Monocyte (primary cell): ENCODE measurements around a stretch of chr2.

- PRO-cap, 2 experiments, result no peak in any of the 2 experiments
These were observed 109.3 kb upstream of the AGAP1 start for GRCh38 chr2:235384280-235385266.

GRCh38 chr2:235406227-235406833 is 87.5 kb upstream of the AGAP1 start:
- PRO-cap, 2 experiments, result no peak in any of the 2 experiments

DNA sequence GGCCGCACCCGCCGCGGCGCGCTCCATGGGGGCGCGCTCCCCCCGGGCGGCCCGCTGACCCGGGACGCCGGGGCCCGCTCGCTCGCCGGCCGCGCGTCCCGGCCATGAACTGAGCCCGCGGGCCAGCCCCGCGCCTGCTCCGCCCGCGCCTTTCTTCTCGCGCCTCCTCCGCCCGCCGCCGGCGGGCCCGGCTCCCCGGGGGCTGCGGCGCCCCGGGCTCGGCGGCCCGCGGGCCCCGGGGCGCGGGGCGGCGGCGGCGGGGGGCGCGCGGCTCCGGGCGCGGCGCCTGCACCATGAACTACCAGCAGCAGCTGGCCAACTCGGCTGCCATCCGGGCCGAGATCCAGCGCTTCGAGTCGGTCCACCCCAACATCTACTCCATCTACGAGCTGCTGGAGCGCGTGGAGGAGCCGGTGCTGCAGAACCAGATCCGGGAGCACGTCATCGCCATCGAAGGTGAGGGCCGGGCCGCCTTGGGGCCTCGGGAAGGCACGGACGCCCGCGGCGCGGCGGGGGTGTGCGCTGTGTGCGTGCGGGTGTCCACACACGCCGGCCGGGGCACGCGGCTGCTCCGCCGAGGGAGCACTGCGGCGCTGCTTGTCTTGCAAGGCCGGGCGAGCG is 661 bp downstream of the AGAP1 start:
- PRO-cap, 2 experiments, result no peak in any of the 2 experiments

DNA sequence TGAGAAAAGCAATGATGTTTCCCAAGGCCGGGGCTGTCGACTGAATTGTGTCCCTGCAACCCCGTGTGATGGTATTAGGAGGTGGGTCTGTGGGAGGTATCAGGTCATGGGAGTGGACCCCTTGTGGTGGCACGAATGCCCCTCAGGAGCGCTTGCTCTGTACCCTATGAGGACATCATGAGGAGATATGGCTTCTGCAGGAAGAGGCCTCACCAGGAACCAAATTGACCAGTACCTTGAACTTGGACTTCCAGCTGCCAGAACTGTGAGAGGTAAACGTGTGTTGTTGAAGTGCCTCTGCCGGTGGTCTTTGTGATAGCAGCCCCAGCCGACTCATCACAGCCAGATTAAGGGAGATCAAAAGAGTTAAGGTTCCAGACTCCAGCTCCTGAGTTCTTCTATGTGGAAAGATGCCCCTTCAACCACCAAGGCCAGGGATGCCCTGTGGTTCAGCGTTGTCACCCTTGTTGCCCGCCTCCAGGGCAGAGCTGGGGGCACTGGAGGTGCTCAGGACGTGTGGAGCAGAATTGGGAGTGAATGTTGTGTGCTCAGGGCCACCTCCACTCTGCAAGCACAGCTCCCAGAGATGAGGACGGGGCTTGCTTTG is 103.0 kb downstream of the AGAP1 start:
- PRO-cap, 2 experiments, result no peak in any of the 2 experiments

GRCh38 chr2:235637897-235638449 is 144.1 kb downstream of the AGAP1 start:
- PRO-cap, 2 experiments, result no peak in any of the 2 experiments

DNA sequence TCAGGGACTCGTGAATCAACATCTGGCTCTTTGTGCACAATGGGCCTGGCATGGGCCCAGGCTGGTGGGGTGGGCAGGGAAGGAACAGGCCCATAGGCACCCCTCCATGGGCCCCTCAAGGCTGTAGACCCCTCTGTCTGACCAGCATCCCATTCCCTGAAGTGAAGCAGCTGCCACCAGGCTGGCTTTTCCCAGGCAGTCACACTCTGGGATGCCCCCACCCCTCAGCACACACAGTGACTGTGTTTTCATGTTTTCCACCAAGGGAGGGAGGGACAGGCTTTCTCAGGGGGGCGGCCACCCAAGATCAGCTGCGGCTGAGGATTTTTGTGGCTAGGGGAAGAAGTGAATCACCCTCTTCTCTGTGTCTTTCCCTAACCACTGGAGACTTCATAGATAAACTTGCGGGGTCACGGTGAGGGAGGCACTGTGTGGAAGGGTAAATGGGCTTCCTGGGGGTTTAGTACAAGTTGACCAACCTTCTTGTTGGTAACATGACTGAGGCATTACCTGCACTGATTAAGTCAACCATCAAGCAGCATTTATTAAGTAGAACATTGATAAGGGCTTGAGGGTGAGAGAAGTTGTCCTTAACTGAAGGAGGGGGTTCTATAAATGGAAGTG is 166.1 kb downstream of the AGAP1 start:
- PRO-cap, 2 experiments, result no peak in any of the 2 experiments

GRCh38 chr2:235669412-235670648 is 176.0 kb downstream of the AGAP1 start:
- PRO-cap, 2 experiments, result no peak in any of the 2 experiments

GRCh38 chr2:235747349-235748251 is 253.8 kb downstream of the AGAP1 start:
- PRO-cap, 2 experiments, result no peak in any of the 2 experiments

DNA sequence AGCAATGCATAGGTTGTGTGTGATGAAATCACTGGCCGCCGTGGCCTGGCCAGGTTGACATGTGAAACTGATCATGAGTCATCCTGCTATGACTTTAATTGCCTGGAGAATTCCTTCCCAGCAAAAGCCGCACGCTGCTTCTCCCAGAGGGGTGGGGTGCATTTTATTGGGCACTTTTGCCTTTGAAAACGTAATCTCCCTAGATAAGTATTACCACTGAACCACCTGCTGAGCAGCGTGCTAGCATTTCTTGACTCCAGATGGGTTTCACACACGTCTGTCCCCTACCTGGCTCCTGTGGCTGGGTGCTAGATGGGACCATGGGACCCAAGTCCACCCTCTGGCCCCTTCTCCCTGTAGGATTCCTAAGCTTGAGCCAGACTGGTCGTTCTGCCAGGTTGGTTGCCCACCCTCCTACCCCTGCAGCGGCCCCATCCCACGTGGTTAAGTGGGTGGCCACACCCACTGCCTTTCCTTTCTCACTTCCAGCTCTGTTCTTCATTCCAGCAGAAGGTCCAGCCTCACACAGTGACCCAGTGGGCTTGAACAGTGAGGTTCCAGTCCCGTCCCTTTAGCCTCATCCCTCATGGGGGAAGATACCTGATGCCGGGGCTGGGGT is 89.7 kb downstream of the GBX2 start:
- PRO-cap, 2 experiments, result no peak in any of the 2 experiments

GRCh38 chr2:236240026-236241342 is 23.7 kb downstream of the ASB18 start:
- PRO-cap, 2 experiments, result no peak in any of the 2 experiments

DNA sequence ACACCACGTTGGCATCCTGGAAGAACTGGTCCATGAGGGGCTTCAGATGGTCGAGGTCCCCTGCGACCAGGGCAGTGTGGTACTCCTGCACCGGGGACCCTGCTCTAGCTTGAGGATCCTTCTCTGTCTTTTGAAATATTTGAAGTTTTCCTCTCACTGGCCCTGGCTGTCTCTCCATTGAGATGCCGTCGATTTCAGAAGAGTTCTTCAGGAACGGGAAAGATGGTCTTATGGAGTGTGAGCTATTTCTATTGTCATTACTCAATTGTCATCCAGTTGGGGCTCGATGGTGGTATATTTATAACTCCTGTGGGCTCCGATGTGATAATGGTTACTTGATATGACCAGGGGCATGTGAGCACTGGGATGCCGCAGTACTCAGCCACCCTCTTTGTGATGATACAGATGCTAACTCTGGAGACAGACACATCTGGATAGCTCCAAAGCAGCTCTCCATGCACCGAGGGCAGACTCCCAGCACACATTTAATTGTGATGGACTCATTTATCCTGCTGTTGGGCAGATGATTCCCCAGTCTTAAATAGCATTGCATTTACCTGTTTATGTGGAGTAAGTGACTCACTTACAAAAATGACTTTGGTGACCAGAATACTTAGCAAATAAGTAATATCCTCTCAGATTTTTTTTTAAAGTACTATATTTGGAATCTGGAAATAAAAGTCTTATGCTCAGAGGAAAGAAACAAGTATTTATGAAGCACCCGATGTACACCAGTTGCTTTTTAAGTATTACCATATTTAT is 22.7 kb downstream of the ASB18 start:
- PRO-cap, 2 experiments, result no peak in any of the 2 experiments

- PRO-cap, 2 experiments, result no peak in any of the 2 experiments
These were observed 70.2 kb upstream of the ASB18 start for GRCh38 chr2:236334338-236334897.

DNA sequence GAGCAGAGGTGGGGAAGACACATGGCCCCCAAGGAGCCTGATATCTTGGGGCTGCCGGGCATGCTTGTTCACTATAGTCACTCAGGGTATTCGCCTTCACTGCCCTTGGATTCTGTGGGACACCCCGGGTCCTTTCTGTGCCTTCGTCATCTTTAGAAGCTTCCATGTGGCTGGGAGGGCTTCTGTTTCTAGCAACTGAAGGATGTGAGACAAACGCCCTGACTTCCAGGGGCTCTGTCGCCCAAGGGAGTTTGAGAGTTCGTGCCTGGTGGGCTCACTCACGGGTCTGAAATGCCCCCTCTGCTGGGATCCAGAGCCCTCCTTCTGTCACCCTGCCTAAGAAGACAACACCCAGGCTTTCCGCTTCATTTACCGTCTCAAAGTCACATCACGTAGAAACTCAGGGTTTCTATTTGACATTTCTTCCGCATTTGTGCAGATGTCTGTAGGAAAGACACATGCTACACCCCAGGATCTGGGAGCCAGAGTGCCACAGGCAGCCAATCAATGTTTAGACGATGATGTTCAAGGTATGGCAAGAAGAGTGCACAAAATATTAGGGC is 24.5 kb upstream of the ACKR3 start:
- PRO-cap, 2 experiments, result no peak in any of the 2 experiments

GRCh38 chr2:236582895-236583130 is 13.2 kb downstream of the ACKR3 start:
- PRO-cap, 2 experiments, result no peak in any of the 2 experiments

DNA sequence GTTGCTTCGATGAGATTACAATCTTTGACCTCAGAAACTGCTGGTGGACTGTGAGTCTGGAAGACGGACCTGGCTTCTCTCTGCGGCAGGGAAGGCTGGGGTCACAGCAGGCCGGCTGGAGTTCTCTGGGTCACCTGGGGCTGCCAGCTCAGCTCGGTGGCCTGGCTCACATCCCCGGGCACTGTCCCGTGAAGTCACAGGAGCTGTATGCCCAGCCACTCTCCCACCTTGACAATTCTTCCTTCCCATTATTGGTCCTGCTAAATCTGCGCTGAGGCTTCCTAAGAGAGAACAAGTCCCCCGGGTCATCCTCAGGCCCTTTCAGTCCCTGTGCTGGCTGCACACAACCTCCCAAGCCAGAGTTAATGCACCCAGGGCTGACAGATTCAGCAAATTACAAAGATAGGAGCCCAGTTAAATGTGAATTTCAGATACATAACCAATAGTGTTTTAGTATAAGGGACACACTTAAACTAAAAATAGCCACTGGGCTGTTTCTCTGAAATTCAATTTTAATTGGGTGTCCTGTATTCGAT is 160.9 kb downstream of the ACKR3 start:
- PRO-cap, 2 experiments, result no peak in any of the 2 experiments

DNA sequence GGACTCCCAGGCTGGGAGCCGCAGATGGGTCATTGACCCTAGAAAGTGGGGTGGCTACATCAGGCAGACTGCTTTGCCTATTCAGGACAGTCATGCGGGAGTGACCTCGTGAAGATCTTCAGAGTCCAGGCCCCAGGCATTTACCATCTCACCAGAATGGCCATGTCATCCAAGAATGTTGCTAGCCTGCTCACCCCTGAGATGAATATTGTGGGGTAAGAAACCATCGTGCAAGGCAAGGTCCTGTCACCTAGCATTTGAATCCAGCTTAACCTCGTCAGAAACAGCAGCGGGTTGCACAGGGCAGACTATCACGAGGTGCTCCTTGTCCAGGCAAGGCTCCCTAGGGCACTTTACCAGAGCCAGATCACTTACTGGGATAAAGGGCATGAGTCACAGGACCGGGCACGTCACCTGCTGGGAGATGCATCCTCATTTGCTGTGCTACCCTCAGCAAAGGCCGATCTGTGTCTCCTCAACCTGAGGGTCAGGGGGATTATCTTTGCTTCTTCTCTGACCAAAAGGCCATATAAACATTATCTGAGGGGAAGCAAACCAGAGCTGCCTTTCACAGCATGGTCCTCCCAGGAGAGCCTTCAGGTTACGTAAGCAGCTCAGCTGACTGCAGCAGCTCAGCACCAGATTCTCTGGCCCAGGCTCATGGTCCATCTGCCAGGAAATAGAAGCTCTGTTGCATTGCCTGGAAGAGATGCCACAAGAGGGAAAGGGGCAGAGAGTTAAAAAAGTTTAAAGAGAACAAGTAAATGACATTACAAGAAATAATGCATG is 162.4 kb downstream of the ACKR3 start:
- PRO-cap, 2 experiments, result no peak in any of the 2 experiments

GRCh38 chr2:236753501-236754125 is 184.0 kb downstream of the ACKR3 start:
- PRO-cap, 2 experiments, result no peak in any of the 2 experiments

DNA sequence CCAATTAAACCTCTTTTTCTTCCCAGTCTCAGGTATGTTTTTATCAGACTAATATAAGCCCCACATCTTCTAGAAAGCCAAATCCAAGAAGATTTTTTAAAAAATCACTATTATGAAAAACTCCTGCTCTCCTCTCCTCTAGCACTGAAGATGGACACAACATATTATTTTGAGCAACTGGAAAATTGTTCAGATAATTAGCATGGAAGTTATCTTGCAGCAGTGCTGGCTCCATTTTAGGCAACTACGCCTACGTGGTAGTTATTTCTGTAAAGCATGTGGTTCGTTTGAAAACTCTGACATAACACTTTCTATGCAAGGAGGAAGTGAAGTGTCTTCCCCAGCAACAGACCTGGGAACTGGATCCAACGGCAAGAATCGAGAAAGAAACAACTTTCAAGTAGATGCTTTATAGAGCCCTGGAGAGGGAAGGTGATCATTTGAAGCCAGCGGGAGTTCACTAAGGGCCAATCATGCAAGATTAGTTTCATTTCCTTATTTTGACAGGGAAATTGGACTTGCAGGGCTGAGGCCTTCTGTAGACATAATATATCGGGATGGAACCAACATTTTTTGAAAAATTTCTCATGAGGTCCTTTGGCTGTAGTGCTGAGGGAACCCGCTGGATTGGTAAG is 218.2 kb downstream of the ACKR3 start:
- PRO-cap, 2 experiments, result peak in 2 of 2 experiments; most common plus-strand start position 423 of the sequence (in 1); most common minus-strand start position 383 of the sequence (in 2)

GRCh38 chr2:236833653-236834159 is 252.0 kb upstream of the COPS8 start:
- PRO-cap, 2 experiments, result no peak in any of the 2 experiments

- PRO-cap, 2 experiments, result peak in 1 of 2 experiments; most common plus-strand start chr2:237025358 (in 1)
These were observed 60.6 kb upstream of the COPS8 start for GRCh38 chr2:237024933-237025576.